Cardiac fibroblast (primary cell): ENCODE measurements around a stretch of chr20.

DNA sequence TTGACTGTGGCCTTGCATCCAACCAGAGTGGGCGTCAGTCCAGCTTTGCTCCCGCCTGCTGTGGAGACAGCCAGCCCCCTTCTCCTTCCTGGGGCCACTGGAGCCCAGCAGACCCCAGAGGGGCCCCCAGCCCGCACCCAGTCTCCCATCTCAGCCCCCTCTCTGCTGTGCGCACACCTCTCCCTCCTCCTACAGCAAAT, 30.5 kb downstream of the DLGAP4 start:
- RRBS: no CpG with 5 or more reads among the region's 4 CpGs

- RRBS: 1% methylated on average over 38 of the region's 134 CpGs
Observed at GRCh38 chr20:36460985-36462155, 79.9 kb upstream of the MYL9 start.

- RRBS: no CpG with 5 or more reads among the region's 7 CpGs
Observed at GRCh38 chr20:36466031-36466854, 75.1 kb upstream of the MYL9 start.

- RRBS: no CpG with 5 or more reads among the region's 18 CpGs
Observed at GRCh38 chr20:36544035-36545099, 3.0 kb downstream of the MYL9 start.

DNA sequence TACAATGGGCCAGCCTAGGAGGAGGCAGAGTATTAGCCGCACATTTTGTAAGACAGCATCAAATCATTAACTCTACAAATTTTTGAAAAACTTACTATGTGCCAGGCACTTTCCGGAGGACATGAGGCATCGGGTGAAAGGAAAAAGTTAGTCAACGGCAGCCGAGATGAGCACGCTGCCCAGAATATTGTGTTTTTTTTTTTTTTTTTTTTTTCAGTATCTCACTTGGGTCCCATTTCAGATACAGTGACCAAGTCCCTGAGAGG, 1.4 kb downstream of the SLA2 start:
- RRBS: no CpG with 5 or more reads among the region's 6 CpGs

DNA sequence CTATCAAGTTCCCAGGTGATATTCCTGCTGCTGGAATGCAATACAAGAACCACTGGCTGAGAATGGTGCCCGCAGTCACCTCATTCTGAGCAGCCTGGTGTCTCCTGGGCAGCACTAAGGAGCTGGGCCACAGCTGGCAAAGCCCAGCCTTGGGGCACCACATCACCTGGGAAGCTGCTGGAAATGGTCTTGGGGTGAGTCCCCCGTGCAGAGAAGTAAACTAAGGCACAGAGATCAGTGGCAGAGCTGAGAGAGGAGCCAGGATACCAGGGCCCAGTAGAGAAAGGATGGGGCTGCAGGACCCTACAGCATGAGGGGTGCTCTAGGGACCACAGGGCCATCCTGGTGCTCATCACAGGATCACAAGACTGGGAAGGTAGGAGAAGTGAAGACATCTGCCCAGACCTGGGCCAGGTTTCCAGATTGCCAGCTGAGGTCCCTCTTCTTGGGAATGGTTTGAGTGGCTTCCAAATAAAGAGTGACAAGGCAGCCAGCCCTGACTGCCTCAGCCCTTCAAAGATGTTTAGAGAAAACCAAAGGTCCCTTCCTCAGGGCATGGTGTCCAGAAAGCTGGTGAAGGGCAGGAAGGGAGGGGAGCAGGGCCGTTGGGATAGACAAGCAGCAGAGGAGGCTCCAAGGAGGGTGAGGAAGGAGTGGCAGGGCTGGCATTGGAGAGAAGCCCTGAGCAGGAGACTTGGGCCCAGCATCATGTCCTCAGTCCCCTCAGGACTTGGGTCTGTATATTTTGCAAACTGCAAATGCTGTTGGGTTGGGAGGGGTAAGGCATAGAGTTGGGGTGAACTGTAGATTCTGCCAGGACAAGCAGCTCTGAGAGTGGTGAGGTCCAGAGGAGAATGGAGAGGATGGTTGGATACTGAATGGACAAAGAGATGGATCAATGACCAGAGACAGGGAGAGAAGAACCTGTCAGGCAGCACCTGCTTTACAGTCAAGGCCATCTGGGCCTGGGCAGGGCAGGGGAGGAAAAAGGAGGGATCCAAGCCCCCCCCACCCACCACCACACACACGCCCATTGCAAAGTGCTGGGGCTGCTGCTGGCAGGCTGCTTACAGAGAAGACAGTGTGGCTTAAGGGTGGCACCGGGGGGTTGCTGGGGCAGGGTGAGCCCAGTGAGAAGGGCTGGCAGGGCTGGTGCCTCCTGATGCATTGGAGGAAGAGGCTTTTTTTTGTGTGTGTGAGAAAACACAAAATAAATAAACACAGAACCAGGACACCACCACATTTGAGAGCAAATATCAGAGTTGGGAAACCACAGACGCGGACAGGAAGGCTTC, 5.3 kb upstream of the DSN1 start:
- RRBS: no CpG with 5 or more reads among the region's 7 CpGs

DNA sequence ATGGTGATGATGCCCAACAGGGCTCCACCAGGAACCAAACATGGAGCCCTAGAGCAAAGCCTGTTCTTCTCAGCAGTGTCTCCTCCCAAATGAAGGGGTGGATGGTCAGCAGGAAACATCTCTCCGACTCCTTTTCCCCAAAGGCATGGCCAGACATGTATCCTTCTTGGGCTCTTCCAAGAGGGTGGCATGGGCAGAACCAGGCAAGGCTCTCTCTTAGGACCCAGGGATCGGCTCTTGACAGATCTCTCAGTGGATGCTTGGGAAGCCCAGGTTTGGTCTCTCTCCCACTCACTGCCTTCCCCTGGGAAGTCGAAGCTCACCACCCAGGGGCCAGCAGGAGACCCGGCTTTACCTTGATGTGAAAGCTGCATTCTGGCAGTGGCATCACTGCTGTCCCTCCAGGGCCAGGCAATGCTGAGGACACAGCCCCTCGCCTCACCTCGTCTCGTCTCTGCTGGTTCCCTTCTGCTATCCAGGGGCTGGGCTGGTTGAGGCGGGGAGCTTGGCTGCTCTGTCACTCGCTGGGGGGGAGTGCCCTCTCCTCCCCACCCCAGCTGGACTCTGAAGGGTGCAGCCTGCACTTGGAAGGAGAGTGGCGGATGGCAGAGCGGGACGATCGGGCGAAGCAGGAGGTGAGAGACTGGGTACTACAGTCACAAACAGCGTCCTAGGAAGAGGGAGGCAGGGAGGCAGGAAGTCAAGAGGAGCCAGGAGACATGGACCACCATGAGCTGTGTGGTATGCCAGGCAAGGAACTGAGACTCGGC, 12.6 kb upstream of the DSN1 start:
- RRBS: no CpG with 5 or more reads among the region's 16 CpGs

GRCh38 chr20:36860176-36861261, 2.8 kb downstream of the SOGA1 start:
- RRBS: no CpG with 5 or more reads among the region's 19 CpGs

DNA sequence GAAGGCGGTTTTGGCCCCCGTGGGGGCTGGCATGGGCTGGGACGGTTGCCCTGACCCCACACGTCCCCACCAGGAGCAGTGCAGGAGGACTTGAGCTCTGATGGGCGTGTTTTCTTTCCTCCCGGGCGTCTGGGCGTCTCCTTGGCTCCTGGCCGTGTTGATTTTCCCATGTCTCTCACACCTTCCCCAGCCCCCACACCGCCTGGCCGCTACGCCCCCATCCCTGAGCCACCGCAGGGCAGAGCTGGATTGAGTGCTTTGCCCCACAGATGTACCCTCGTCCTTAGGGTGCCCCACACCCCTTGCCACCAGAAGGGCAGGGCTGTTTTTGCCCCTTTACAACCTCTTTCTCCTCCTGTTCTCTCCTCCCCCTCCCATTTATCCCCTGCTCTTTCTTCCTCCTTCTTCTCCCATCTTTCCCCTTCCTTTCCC, 1.4 kb upstream of the SOGA1 start:
- RRBS: no CpG with 5 or more reads among the region's 14 CpGs

GRCh38 chr20:36865204-36865663, 1.9 kb upstream of the SOGA1 start:
- RRBS: no CpG with 5 or more reads among the region's 7 CpGs

- RRBS: no CpG with 5 or more reads among the region's 8 CpGs
Observed at GRCh38 chr20:36887804-36888221, 11.9 kb downstream of the TLDC2 start.

DNA sequence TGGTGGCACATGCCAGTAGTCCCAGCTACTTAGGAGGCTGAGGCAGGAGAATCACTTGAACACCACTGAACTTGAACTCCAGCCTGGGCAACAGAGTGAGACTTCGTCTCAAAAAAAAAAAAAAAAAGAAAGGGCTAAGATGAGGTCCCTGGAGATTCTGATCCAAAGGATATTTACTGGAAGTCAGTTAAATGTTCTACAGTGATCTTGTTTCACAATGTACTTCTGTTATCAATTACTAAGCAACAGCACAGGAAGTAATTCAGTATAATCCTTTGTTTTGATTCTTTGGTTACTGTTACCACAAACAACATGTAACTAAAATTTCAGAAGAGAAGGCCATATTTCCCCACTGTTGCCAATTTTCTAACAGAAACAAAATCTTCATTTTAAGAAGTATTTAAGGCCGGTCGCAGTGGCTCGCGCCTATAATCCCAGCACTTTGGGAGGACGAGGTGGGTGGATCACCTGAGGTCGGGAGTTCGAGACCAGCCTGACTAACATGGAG, 7.2 kb downstream of the SAMHD1 start:
- RRBS: no CpG with 5 or more reads among the region's 8 CpGs

GRCh38 chr20:36975025-36975730, 23.7 kb upstream of the SAMHD1 start:
- RRBS: no CpG with 5 or more reads among the region's 3 CpGs

GRCh38 chr20:37066761-37067328, 29.0 kb downstream of the RBL1 start:
- RRBS: no CpG with 5 or more reads among the region's 4 CpGs

DNA sequence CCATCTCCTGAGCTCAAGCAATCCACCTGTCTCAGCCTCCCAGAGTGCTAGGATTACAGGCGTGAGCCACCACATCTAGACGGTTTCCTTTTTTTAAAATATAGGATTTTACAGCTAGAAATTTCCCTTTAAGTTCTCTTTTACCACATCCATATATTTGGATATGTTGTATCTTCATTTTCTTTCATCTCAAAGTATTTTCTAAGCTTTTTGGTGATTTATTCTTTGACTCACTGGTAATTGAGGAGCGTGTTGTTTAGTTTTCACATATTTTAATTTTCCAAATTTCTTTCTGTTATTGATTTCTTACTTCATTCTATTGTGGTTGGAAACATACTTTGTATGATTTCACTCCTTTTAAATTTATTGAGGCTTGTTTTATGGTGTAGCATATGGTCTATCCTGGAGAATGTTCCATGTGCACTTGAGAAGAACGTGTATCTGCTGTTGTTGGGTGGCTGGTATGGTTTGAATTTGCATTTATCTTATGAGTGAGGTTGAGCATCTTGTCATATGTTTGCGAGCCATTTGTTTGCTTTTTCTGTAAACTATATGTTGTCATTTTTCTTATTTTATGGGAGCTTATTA, 26.4 kb downstream of the SRC start:
- RRBS: no CpG with 5 or more reads among the region's 5 CpGs

DNA sequence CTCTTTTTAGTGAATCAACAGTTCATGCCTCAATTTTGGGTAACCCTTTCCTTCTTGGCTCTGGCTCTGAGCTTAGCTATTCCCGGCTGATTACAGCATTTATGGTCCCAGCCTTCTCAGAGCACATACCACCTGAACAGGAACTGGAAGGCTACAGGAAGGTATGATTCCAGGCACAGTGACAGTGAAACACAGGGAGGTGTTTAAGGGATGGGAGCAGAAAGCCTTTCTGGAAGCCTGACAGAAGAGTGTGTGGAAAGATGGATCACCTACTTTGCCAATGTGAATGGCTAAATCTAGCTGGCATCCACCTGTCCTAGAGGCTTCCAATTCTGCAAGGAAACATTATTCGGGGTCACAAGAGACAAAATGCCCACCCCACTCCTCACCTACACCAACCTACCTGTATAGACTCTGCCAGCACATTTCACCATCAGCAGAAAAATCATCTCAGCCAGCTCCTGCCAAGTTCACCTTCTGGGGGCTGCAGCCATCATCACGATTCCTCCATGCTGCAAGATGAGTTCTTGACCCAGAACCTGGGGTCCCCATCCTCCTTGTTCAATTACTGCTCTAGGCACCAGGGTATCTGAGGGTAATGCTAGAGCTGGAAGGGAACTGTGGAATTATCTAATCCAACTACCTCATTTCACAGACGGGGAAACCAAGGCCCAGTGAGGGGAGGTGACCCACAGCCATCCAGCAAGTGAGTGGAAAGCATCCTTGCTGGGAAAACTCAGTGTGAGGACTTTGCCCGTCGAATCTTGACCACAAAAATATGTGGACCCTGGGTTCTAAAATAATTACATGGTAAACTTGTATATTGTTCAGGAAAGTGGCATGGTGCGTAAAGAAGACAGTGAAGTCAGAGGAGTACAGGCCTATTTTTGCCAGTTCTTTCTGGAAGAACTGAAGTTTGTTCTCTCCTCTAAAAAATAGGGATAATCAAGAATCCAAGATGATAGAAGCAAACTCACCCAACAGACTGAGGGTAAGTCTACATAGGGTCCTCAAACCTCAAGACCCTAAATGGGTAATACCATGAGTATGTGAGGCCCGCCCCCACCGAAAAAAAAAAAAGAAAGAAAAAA, 12.0 kb upstream of the NNAT start:
- RRBS: no CpG with 5 or more reads among the region's 9 CpGs

GRCh38 chr20:37717473-37717757, 23.6 kb downstream of the CTNNBL1 start:
- RRBS: no CpG with 5 or more reads among the region's 2 CpGs

DNA sequence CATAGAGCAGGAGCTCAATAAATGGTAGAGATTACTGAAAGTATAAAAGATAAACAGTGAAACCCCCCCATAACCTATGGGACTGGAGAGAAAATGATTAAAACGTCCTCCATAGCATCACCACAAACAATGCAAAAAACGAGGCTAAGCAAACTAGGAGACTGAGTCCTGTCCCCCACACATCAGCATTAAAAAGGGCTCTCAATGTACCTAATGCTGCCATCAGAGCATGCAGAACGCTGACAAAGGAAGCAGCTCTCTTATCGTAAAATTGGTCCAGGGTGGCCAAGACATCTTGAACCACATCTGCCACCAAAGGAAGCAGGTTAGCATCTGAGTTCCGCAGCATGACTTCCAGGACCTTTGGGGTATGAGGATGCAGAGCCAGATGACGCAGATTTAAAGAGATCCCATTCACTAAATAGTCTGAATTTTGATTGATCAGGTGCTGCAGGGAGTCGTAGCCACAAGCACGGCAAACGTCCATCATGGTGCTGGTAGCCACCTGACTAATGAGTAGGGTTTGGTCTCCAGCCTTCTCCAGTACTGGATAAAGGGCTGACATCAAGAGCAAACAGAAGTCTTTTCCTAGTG, 21.9 kb downstream of the TTI1 start:
- RRBS: no CpG with 5 or more reads among the region's 9 CpGs

GRCh38 chr20:38069249-38069847, 35.8 kb downstream of the RPRD1B start:
- RRBS: no CpG with 5 or more reads among the region's 5 CpGs

DNA sequence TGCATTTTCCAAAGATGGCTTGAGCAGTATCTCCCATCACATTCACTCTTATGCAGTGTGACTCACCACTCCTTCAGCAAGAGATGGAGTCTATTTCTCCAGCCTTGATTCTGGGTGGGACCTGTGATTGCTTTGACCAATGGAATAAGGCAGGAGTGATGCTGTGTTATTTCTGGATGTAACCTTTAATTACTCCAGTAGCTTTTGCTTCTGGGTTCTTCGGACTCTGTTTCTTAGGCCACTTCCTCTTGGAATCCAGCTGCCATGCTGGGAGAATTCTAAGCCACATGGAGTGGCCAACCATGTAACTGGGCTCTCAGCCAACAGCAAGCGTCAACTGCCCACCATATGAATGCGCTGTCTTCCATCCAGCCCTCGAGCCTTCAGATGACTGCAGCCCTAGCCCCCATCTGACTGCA, 50.7 kb downstream of the TGM2 start:
- RRBS: no CpG with 5 or more reads among the region's 4 CpGs